Prostate gland (tissue), 2 donors: Measurements from ENCODE around the genes LTBR and CD27.

DNA sequence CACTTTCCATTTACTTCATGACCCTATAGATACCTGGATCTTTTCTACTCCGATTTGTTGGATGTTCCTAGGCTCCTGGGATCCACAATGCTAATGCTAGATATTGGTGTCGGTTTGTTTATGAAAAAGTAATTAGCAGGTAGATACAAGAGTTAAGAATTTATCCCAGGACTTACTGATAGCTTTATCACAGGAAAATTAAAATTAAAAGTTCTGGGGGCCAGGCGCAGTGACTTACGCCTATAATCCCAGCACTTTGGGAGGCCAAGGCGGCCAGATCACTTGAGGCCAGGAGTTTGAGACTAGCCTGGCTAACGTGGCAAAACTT is 10.4 kb upstream of the NTF3 start:
- PRO-cap = no peak
- RAMPAGE, long total RNA, 2 experiments = no peak in any of the 2 experiments

DNA sequence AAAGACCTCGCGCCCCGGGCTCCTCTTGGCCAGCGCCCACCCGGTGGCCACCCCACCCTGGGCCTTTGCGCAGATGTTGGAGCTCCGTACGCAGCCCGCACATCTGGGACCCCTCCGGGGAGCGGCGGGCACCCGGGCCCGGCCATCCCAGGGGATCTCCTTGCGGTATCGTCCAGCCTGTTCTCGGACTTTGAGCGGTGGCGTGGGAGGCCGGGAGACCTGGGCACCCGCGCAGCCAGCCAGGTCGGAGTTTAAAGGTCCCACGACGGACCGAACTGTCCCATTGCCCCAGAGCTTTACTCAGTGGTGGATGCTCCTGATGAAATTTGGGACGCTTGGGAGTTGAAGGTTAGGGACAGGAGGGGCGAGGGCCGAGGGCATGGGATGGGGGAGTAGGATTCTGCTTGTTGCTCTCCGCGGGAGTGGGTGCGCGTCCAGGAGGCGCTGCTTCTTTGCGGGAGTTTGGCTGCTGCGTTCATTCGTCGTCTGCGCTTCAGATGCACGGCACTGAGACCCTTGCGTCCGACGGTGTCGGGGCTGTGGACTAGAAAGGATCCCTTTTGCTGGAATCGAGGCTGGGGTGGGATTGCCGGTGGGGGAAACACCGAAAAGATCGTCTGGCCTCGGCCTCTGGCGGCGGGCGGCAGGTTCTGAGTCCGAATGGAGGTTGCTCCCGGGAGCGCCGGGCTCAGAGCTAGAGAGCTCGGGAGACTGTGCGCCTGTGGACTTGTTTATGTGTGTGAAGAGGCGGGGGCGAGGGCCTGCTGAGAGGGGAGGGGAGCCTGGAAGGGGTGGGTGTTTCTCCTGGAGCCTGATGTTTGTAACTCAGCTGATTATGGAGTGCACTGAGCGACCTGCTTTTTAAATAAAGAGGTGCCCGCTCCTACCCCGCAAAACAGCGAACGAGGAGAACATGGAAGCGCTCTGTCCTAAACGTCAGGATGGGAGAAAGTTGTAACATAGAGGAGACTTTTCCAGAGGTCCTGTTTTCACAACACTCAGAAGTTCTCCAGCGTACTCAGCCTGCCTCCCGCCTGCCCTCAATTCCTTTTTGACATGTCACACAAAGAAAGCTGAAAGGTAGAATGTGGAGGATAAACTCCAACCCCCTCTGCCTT is 1.5 kb downstream of the NTF3 start:
- PRO-cap = unidirectional peak, minus-strand start at position 662 of the sequence
- RAMPAGE, long total RNA, 2 experiments = no peak in any of the 2 experiments

DNA sequence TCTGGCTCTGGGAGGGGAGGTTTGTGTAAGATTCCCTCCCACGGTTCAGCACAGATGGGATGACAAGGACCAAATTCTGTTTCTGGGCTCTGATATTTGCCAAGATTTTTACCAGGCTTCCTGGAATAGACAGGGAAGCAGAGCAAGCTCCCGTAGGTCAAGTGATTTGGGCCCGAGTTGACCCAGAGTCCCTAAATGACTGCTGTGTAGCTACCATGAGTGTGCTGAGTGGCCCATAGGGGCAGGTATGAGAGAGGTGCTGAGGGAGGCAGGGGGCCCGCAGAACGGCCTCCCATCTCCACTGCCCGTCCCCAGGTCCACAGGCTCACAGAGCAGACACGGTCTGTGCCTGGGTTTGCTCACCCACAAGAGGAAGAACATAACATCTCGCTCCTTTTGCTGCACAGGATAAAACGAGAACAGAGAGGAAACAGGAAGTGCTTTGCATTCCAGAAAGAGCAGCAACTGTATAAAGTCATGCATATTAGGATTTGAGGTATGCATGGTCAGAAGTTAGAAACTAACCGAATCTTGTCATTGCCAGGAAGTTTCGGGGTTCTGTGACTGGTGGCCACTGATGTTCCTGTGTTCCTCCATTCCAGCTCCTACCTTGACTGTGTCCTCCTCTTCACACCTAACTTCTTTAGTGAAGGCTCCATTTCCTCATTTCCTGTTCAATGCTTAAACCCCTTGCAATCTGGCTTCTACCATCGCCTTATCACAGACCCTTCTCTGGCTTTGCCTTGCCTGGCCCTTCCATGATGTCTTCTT is 24.9 kb downstream of the NTF3 start:
- PRO-cap = no peak
- RAMPAGE, long total RNA, 2 experiments = no peak in any of the 2 experiments

- PRO-cap = no peak
- RAMPAGE, long total RNA, 2 experiments = no peak in any of the 2 experiments
Measured at GRCh38 chr12:5971483-5971940, 26.5 kb upstream of the ANO2 start.

- PRO-cap = no peak
- RAMPAGE, long total RNA, 2 experiments = no peak in any of the 2 experiments
Measured at GRCh38 chr12:5981760-5982004, 36.6 kb upstream of the ANO2 start.

DNA sequence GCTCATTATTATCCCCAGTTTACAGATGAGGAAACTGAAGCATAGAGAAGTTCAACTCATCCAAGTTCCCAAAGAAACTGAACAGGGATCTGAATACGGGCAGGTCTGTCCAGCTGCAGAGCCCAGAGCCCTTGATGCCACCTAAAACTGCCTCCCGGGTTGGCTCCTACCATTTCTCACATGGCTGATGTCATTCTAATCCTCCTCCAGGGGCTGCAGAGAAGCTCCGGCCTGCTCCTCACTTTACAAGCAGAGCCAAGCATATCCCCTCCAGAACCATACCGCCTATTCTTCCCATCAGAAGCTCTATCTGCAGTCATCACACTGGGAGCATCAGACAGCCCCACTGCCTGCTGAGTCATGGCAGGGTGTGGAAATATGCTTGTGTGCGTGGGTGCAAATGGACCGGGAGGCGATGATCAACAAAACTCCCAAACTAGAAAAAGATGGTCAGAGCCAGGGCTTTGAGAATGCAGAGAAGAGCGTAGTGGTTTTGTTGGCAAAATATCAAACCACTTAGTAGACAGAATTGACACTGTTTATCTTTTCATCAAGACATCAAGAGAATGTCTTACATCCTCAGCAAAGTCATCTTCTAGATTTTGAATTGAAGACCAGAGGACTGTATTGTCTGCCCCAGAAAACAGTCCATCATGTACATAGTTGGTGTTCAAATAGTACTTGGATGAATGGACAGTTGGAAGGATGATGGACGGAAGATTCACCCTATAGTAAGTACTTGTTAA is 55.1 kb downstream of the VWF start:
- PRO-cap = no peak
- RAMPAGE, long total RNA, 2 experiments = no peak in any of the 2 experiments

- PRO-cap = bidirectional peak, plus-strand start at chr12:6071260, minus-strand start at chr12:6071120
- RAMPAGE, long total RNA, 2 experiments = no peak in any of the 2 experiments
Measured at GRCh38 chr12:6070992-6071417, 53.5 kb downstream of the VWF start.

DNA sequence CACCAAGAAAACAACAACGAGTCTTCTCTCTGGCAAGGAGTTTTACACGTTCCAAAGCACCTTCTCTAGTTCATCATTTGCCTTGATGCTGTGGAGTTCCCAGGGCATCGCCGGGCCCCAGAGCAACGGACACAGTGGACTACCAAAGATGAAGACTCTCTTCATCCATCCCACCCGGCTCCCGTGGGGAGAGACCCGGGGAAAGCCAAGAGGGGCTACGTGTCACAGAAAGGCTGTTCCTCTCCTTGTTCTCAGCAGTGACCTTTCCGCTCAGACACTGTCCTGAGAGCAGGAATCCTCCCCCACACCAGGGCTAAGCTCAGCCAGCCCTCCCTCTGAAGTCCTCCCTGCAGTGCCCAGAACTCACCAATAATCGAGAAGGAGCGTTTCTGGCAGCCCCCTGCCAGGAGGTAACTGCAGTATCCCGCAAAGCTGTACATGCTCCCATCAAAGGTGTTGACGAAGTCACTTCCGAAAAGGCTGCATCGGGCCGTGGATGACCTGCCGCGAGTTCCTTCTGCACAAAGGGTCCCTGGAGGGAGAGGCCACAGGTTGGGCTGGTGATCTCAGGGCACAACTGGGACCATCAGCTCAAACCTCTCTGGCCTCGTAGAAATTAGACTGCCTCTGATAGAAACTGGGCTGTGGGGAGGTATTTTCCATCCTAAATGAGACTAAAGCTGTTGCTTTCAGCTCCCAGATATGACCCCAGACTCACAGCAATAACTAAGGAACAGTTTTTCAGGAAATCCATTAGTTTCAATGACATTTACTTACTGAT is 3.5 kb downstream of the VWF start:
- PRO-cap = no peak
- RAMPAGE, long total RNA, 2 experiments = no peak in any of the 2 experiments

- PRO-cap = bidirectional peak, plus-strand start at chr12:6168064, minus-strand start at chr12:6167939
- RAMPAGE, long total RNA, 2 experiments = no peak in any of the 2 experiments
Measured at GRCh38 chr12:6167667-6168313, 32.4 kb upstream of the CD9 start.

GRCh38 chr12:6197668-6198588 is 2.3 kb upstream of the CD9 start:
- PRO-cap = bidirectional peak, plus-strand start at chr12:6198262, minus-strand start at chr12:6198149
- RAMPAGE, long total RNA, 2 experiments = no peak in any of the 2 experiments

DNA sequence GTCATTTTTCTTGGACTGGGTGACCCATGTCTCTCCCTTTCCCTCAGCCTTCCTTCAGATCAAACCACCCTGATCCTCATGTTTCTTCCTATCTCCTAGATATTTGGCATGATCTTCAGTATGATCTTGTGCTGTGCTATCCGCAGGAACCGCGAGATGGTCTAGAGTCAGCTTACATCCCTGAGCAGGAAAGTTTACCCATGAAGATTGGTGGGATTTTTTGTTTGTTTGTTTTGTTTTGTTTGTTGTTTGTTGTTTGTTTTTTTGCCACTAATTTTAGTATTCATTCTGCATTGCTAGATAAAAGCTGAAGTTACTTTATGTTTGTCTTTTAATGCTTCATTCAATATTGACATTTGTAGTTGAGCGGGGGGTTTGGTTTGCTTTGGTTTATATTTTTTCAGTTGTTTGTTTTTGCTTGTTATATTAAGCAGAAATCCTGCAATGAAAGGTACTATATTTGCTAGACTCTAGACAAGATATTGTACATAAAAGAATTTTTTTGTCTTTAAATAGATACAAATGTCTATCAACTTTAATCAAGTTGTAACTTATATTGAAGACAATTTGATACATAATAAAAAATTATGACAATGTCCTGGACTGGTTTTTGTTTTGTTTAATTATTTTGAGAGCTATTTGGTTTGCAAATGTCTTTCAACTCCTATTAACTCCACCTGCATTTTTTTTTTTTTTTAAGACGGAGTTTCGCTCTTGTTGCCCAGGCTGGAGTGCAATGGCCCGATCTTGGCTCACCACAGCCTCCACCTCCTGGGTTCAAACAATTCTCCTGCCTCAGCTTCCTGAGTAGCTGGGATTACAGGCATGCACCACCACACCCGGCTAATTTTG is 37.7 kb downstream of the CD9 start:
- PRO-cap = no peak
- RAMPAGE, long total RNA, 2 experiments = start-site peak on the plus strand in 1 of 2 experiments, centred at position 128 of the sequence, 63 reads per replicate

DNA sequence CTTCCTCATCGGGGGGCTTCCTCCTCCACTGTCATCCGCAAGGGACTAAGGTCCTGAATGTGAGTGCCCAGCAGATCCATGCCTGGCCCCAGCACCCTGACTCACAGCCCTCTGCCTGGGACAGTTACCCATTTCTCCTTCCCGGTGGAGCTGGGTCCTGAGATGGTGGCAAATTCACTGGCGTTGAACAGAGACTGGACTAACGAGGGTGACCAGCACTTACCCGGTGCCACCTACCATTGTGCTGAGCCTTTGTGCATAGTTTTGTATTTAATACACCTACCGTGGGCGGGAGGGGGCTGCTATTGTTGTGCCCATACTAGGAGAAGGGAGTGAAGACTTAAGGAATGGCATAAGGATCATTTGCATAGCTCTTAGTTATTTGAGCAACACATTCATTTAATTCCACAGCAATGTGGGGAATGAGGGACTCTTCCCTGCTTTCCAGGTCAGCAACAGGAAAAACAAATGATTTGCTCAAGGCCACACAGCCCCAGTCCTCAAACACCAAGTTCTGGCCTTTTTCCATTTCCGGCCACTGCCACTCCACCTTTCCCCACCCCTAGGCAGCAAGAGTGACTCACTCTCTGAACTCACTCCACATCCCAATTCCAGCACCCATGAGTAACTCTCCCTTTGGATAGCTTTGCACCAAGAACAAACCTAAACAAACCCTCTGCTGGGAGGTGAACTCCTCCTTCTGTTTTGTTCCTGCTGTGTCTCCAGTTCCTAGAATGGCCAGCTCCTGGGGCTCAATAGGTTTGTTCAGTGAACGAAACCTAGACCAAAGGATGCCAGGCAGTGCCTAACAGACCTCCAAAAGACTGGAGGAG is 30.6 kb upstream of the PLEKHG6 start:
- PRO-cap = no peak
- RAMPAGE, long total RNA, 2 experiments = no peak in any of the 2 experiments

- PRO-cap = no peak
- RAMPAGE, long total RNA, 2 experiments = no peak in any of the 2 experiments
Measured at GRCh38 chr12:6294786-6295580, 15.5 kb upstream of the PLEKHG6 start.

DNA sequence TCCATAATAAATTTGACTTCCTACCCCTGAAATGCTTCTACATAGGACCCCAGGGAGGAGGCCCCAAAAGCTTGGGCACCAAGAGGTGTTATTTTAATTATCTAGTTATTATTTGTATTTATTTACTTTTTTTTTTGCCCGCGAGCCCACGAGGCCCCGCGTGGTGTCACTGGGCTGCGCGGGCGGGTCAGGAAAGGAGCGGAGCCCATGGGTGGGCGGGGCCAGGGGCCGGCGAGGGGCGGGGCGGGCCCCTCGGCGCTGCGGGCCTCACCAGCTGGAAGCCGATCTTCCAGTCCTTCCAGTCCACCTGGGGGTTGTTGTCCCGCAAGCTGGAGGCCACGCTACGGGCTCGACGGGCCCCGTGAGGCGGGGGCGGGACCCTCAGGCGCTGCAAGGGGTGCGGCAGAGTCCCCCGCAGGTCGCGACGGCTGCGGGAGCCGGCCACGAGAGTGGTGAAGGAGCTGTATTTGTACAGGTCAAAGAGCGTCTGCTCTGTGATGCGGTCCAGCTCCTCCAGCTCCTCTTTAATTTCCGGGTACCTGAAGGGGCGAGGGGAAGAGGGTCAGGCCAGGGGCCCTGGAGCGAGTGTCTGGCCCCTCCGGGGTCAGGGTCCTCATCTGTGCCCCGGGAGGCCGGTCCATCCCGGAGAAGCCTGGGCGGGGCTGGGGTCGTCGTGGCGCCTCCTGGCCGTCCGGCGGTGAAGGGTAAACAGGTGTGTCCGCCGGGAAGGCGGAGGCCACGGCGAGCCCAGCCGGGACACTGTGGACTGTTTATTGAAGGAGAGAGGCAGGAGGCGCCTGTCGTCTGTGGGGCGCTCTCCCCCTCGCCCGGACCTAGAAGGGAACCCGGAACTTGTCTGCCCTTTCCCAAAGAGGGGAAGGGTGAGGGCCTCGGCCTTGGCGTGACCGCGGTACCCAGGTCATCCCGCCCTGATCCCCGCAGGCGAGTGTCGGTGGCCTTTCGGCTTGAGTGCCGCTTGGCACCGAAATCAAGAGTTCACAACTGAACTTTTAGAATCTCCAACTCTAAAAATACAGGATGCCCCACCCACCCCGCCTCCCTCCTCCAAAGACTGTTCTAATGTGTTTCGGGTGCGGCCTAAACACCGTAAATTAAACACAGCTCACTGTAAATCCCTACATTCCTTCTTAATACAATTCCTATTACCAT is 11.8 kb downstream of the SCNN1A start:
- PRO-cap = bidirectional peak, plus-strand start at position 301 of the sequence, minus-strand start at position 189 of the sequence; bidirectional peak, plus-strand start at position 770 of the sequence, minus-strand start at position 775 of the sequence; unidirectional peak, minus-strand start at position 835 of the sequence; unidirectional peak, minus-strand start at position 990 of the sequence
- RAMPAGE, long total RNA, 2 experiments = no peak in any of the 2 experiments

GRCh38 chr12:6368600-6368966 is 6.8 kb downstream of the SCNN1A start:
- PRO-cap = no peak
- RAMPAGE, long total RNA, 2 experiments = no peak in any of the 2 experiments

GRCh38 chr12:6383643-6384478 is at the start of gene LTBR:
Gene LTBR (plus strand): TSS chr12:6384162.
- PRO-cap = bidirectional peak, plus-strand start at chr12:6384099, minus-strand start at chr12:6383988
- RAMPAGE, long total RNA, 2 experiments = start-site peak on the plus strand in 2 of 2 experiments, at chr12:6384160-6384219 at its widest, 60 to 176 reads per replicate

DNA sequence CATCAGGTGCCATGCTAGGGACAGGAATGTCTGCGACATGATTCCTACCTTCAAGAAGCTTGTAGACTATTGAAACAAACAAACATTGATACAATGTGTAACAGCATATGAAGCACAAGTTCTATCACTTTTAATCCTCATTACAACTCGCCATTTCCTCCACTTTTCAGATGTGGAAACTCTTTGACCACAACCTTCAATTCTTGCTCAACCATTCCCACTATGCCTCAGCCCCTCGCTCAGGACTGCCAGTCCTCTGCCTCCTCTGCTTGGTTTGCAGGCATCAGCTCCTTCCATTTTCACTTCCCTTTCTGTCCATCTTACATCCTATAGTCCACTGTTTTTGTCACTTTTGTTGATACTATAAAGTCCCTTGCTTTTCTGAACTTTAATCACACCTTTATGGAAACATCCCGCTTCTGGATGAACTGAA is 28.2 kb upstream of the CD27 start:
- PRO-cap = no peak
- RAMPAGE, long total RNA, 2 experiments = no peak in any of the 2 experiments

DNA sequence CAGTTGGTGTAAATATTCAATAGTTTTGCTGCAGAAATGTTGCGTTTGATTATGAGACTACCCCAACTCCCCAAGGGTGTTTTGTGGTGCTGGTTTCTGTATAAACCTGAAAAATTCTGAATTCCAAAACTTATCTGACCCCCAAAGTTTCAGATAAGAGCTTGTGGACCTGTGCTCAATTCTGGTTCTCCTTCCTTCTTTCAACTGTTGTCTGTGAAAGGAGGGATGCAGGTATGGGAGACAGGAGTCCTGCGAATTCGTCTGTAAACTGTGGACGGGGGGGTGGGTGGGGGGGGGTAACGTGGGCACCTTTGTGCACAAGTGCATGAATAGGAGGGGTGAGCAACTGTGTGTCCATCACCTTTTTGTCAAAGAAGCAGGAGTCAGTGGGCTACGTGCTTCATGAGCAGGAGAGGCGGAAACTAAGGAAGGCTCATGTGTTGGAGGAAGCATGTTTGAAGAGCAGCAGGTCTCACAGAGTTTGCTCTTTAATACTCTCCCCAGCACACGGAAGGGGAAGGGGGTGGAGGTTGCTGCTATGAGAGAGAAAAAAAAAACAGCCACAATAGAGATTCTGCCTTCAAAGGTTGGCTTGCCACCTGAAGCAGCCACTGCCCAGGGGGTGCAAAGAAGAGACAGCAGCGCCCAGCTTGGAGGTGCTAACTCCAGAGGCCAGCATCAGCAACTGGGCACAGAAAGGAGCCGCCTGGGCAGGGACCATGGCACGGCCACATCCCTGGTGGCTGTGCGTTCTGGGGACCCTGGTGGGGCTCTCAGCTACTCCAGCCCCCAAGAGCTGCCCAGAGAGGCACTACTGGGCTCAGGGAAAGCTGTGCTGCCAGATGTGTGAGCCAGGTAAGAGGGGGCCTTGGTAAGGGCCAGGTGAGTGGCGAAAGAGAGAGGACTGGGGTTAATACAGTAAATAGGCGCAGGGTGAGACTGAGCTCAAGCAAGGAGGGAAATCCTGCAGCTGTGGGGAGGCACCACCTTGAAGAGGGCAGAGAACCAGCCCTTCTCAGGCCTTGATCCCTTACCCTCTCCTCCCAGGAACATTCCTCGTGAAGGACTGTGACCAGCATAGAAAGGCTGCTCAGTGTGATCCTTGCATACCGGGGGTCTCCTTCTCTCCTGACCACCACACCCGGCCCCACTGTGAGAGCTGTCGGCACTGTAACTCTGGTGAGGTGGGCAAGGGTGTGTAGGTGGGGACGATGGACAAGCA is at the start of gene CD27:
Gene CD27 (plus strand): TSS at position 579 of the 1,222 bp plus-strand sequence.
- PRO-cap = bidirectional peak, plus-strand start at position 611 of the sequence, minus-strand start at position 464 of the sequence
- RAMPAGE, long total RNA, 2 experiments = no peak in any of the 2 experiments

GRCh38 chr12:6525926-6526691 is 8.2 kb upstream of the GAPDH start:
- PRO-cap = no peak
- RAMPAGE, long total RNA, 2 experiments = no peak in any of the 2 experiments

DNA sequence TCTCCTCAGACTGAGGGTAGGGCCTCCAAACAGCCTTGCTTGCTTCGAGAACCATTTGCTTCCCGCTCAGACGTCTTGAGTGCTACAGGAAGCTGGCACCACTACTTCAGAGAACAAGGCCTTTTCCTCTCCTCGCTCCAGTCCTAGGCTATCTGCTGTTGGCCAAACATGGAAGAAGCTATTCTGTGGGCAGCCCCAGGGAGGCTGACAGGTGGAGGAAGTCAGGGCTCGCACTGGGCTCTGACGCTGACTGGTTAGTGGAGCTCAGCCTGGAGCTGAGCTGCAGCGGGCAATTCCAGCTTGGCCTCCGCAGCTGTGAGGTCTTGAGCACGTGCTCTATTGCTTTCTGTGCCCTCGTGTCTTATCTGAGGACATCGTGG is 4.1 kb downstream of the GAPDH start:
- PRO-cap = no peak
- RAMPAGE, long total RNA, 2 experiments = no peak in any of the 2 experiments